Left cardiac atrium (tissue), 1 donor: ENCODE measurements around the gene POP7.

DNA sequence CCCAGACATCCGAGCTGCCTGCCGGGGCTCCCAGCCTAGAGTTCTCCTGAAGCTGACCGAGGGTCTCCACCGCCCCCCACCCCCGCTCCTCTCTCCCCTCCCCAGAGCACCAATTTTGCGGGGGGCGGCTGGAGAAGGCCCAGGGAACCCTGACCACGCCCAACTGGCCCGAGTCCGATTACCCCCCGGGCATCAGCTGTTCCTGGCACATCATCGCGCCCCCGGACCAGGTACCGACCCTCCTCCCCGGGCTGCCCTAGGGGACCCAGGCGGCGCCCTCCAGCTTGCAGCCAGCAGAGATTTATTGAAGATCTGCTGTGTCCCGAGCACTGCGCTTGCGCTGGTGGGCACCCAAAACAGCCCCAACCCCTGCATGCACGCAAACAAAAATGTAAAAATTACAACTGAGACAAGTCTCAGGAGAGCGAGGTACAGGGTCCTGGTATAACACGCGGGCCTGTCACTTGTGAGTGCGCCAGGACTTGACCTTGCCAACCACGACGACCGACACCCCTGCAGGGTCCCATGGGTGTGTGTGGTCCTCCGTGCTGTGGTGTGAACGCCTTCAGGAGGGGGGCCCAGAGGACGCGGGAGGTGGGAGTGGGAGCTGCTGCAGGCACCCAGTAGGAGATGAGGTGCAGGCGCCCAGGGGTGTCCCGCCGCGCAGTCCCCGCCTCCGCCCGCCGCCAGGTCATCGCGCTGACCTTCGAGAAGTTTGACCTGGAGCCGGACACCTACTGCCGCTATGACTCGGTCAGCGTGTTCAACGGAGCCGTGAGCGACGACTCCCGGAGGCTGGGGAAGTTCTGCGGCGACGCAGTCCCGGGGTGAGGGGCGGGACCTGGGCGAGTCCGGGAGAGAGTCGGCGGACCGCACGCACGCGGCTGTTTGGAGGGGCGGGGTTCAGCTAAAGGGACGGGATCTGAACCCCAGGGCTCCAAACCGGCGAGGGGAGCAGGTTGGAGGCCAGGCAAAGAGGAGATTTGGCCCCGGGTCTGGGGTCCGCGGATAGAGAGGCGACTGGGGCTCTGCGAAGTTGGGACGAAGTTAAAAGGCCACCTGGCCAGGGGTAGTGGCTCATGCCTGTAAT, 3.2 kb downstream of the PCOLCE start:
- PRO-cap: no peak

DNA sequence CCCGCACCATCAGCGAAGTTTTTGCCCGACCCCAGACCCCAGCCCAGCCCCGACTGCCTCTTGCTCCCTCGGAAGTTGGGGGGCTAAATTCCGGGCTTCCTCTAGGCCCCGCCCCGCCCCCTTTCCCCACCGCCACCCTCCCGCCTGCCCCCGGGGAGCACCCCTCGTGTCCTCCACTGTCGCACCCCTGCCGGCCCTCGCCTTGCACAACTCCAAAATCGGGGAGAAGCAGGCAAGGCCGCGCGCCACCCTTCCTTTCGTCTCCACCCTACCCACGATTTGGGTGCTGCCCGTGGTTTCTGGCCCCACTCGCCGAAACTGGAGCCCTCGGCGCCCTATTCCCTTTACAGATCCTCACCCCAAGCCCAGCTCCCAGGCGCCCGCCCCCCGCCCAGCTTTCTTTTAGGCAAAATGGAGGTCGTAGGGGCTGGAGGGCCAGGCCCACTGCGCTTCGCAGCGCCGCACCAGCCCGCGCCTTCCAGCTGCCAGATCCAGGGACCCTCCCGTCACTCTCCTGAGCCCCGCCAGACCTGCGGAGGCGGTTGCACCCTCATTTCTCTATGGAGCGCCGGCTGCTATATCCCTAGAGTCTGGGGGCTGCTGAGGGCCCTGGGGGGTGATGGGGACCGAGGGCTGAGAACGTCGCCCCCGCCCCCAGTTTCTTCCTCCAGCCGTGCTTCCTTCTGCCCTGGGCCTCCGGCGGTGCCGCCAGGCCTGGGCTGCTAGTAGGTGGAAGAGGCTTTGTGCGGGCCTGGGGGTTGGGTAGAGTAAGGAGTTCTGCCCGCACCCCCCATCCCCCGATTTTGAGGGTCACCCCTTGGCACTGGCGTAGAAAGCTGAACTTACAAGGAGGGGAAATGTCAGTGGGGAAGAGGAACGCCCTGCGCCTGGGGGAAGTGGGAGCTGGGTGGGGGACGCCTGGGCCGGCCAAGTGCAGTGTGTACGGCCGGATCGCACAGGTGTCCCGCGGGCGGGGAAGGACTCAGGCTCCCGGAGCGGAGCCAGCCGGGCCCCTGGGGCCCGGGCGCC, 902 bp downstream of the GNB2 start:
- PRO-cap: bidirectional peak, plus-strand start at position 215 of the sequence, minus-strand start outside the sequence; bidirectional peak, plus-strand start at position 958 of the sequence, minus-strand start at position 696 of the sequence

- PRO-cap: bidirectional peak, plus-strand start at chr7:100706078, minus-strand start at chr7:100705883
Observed at GRCh38 chr7:100705804-100706535, at the start of gene POP7. Gene POP7, plus strand, starts transcription at chr7:100706121.

- PRO-cap: no peak
Observed at GRCh38 chr7:100813762-100814288, 13.5 kb downstream of the EPHB4 start.

DNA sequence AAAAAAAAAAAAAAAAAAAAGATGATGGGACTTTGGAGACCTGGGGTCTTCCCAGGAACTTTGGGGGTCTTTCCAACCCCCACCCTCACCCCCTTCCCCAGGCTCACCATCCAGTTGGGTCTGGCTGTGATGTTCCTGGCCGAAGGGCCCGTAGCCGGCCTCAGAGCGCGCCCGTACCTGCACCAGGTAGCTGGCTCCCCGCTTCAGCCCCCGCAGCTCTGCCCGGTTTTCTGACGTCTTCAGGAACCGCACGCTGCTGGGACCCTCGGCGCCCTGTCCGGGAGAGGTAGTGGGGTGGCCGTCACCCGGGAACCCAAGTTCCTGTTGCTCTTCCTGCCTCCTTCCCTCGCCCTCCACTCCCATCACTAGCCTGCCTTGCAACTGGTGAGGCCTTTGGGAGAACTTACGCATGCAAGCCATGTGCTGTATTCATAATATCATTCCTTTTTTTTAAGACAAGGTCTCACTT, 10.2 kb downstream of the EPHB4 start:
- PRO-cap: no peak

GRCh38 chr7:100865902-100866766, 1.1 kb upstream of the TRIP6 start:
- PRO-cap: unidirectional peak, plus-strand start at chr7:100866168; unidirectional peak, plus-strand start at chr7:100866221

- PRO-cap: no peak
Observed at GRCh38 chr7:100894090-100894766, 1.5 kb downstream of the ACHE start.

DNA sequence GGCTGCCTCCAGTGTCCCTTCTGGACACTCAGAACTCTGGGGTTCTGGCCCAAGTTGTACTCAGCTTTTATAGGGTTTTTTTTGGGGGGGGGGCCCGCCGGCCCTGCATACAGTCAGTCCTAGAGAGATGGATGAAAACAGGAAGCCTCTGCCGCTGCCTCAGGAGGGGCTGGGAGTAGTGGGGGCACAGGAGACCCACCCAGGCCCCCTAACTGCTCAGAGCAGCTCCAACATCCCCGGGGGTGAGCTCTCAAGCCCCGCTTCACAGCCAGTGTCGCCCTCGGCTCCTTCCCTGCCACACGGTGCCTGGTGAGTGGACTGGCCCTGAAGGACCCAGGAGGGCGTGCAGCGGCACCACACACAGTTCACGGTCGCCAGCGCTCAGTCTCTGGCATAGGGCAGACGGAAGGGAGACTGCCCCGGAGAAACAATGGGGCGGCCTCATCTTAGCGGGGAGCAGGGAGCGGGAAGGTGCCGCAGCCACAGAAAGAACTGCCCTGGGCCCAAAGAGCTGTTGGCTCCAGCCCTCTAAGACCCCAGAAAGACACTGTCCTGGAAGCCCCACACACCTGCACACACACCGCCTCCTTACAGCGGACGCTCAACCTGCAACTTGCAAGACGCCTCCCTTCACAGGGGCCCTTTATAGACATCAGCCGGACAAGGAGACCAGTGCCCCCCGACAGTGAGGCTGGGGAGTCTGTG, 1.3 kb downstream of the CLDN15 start:
- PRO-cap: no peak

GRCh38 chr7:101302519-101303036, 19.0 kb downstream of the IFT22 start:
- PRO-cap: no peak

GRCh38 chr7:101349104-101349690, 13.5 kb upstream of the COL26A1 start:
- PRO-cap: no peak

GRCh38 chr7:101670283-101670604, 41.1 kb upstream of the MYL10 start:
- PRO-cap: no peak

GRCh38 chr7:101728688-101729143, 88.7 kb upstream of the CUX1 start:
- PRO-cap: no peak

- PRO-cap: no peak
Observed at GRCh38 chr7:101729196-101729886, 88.1 kb upstream of the CUX1 start.

DNA sequence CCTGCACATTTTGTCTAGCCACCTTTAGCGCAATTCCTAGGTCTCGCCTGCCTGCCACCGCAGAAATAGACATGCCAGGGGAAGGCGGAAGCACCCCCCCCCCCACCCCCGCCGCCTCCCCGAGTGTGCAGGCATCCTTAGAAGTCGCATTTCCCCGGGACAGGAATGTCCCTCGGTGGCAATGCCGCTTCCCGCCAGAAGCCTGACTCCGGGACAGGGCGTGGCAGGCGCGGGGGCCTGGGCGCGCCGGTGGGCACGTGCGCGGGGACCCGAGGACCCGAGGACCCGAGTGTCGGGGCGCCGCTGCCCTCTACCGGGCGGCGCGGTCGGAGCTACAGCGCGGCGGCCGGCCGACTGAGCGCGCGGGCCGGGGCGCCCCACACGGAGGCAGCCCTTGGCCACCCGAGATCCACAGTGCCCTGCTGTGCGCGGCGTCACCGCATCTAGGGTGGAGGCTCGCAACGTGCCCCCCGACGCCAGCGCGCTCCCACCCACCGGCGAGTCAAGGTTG, 3.4 kb upstream of the CUX1 start:
- PRO-cap: no peak

DNA sequence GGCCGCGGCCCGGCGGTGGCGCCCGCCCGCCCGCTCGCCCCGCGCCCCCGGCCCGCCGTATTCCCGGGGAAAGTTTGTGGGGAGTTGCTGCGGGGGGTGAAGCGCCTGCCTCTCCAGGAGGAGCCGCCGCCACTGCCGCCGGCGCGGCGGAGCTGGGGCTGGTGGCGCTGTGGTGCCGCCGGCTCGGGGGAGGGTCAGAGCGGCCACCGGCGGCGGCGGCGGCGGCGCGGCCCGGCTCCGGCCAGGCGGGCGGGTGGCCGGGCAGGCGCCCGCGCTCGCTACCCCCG, 933 bp upstream of the CUX1 start:
- PRO-cap: bidirectional peak, plus-strand start at position 191 of the sequence, minus-strand start at position 134 of the sequence

- PRO-cap: no peak
Observed at GRCh38 chr7:101942820-101943077, 125.3 kb downstream of the CUX1 start.

DNA sequence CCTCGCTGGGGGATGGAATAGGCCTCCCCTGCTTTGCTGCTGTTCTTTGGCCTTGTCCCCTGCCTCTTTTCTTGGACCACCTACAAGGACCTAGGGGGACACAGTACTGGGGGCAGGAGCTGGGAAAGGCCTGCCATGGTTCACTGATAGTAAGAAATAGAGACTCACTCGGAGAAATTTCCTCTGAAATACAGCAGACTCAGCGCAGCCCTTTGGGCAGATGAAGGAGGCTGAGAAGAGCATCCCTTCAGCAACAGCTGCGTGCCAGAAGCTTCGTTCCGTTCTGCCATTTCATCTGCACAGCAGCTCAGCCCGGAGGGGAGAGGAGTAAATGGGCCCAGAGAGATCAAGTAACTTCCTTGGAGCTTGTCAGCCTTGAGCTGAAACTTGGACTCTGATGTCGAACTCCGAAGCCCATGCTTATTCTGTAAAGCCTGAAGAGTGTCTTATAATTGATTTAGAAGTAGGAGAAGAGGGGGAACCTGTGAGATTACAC, 231.7 kb downstream of the CUX1 start:
- PRO-cap: no peak

- PRO-cap: no peak
Observed at GRCh38 chr7:102125107-102125863, 161.4 kb upstream of the SH2B2 start.

DNA sequence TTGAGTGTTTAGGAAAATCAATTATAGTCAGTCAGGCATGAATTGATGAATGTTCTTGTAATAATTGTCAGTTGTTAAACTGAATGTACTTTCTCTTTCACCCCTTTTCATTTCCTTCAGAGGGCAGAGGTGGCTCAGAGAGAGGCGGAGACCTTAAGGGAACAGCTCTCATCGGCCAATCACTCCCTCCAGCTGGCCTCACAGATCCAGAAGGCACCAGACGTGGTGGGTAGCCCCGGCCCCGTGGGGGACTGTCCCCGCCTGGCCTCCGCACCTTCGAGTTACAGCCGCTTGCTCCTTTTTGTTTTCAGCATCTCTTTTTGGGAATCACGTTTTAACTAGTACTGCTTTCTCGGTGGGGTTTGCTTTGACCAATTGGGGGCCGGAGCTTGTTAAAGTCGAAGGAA, 116.3 kb upstream of the SH2B2 start:
- PRO-cap: no peak

- PRO-cap: no peak
Observed at GRCh38 chr7:102306789-102307699, 20.4 kb downstream of the SH2B2 start.